Placental epithelial cell (primary cell): ENCODE data around the gene PARD6G.

DNA sequence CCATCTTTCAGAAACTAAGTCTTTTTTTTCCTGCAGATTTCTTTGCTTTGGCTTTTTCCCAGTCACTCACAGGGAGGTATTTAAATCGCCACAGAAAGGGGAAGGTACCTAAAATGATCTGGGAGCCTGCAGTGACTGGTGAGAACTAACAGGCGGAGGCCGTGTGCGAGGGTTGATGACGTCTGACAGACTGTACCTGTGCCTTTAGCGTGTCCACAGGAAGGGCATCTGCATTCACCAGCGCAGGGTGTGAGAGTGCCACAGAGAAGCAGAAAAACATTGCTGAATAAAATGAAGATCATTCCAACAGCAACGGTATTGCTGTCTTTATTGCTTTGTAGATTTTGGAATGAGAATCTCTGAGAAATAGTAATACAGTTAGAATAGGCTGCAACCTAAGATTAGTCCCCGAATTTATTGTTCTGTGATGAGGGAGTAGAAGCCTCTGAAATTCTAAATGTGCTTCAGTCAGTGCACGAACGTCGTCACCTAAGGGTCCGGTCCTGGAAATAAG, 5.7 kb downstream of the CTDP1 start:
- CAGE, long polyA plus RNA: no peak

DNA sequence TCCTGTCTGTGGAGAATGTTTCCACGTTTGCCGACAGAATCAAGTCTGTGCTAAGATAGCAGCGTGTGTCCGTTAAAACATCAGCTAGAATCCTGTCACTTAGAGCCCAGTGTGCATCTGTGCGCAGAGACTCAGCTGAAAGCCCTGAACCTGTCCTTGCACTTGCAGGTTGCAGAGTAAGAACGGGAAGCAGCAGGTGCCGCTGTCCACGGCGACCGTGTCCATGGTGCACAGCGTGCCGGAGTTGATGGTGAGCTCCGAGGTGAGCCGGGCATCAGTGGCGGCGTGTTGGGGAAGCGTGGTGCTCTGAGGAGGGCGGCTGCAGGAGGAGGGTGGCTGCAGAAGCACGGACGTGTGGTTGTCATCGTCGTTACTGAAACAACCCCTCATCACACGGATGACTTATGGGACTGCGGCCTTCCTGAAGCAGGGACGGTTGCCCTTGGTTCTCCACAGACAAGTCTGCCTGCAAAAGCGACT, 16.2 kb downstream of the CTDP1 start:
- CAGE, long polyA plus RNA: no peak

GRCh38 chr18:79735110-79735617, 55.6 kb downstream of the CTDP1 start:
- CAGE, long polyA plus RNA: no peak

DNA sequence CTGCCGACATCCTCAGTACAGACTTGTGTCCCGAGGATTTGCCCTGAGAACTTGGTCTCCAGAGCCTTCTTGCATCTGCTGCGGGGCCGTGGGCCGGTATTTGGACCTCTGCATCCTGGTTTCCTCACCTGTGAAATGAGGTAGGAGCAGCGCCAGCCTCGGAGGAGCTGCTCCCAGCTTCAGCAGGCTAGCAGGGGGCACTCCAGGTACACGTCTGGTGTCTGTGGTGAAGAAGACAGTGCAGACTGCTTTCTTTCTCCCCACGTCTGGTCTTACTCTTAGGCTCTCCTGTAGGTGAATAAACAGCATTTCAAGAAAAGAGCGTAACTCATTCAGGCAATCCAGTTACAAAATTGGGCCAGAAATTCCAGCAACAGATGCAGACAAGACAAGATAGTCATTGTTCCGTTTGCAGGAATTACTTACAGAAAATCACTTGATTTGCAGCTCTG, 58.7 kb downstream of the CTDP1 start:
- CAGE, long polyA plus RNA: no peak

DNA sequence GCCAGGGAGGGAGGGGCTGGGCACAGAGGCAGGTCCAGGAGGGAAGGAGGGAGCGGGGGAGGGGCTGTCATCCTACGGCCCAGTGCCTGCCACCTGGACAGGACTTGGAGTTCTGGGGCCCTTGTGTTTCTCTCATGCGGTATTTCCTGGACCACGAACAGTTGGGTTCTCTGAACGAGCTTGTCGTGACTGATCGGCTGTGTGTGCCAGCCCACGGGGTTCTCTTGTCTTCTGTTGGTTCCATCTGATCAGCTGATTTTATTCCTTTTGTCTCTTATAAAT, 46.5 kb upstream of the KCNG2 start:
- CAGE, long polyA plus RNA: no peak

GRCh38 chr18:79856127-79856473, 58.4 kb downstream of the KCNG2 start:
- CAGE, long polyA plus RNA: no peak

GRCh38 chr18:79856598-79856945, 58.8 kb downstream of the KCNG2 start:
- CAGE, long polyA plus RNA: no peak

- CAGE, long polyA plus RNA: no peak
Observed at GRCh38 chr18:79937877-79938663, 13.4 kb downstream of the SLC66A2 start.

DNA sequence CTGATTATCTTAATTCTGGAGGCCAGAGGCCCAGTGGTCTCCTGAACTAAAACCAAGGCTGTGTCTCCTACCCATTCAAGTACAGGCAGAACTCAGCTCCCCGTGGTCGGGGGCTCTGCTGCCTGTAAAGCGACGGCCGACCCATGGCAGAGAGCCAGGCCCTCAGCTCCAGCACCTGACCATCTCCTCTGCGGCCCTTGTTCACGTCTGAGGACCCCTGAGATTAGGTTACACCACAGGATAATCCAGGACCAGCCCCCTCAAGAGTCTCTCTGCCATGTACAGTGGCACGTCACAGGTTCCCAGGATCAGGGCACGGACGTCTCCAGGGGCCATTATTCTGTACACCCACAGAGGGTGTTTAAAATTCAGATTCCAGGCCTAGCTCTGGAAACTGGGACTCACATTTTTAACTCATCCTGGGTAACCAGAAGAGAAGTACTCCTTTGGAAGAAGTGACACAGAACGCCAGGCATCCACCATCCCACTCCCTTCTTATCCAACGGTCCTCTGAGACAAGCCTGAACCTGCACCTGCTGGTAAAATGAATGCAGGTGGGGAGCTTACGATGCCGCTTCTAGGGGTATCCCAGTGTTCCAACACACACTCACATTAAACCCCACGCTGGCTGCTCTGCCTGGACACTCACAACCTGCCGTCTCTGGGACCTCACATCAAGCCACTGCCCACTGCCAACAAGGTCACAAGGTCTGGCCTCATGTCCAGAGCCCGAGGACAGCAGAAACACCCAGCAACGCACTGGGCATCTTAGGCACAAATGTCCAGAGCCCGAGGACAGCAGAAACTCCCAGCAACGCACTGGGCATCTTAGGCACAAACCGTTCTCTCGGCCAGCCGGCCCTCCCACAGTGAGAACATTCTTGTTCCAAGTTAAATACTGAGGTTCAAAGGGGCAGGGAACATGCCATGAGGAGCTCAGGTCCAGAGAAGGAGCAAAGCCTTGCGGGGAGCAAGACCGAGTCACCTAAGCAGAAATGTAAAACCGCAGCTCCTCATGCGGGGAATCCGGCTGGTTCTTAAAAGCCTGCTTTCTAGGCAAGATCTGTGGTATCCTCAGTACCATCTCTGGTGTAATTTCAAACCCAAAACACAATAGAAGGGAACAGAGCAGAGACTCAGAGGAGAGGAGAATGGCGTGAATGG, 10.0 kb downstream of the SLC66A2 start:
- CAGE, long polyA plus RNA: no peak

- CAGE, long polyA plus RNA: no peak
Observed at GRCh38 chr18:79950570-79951213, 761 bp downstream of the SLC66A2 start.

DNA sequence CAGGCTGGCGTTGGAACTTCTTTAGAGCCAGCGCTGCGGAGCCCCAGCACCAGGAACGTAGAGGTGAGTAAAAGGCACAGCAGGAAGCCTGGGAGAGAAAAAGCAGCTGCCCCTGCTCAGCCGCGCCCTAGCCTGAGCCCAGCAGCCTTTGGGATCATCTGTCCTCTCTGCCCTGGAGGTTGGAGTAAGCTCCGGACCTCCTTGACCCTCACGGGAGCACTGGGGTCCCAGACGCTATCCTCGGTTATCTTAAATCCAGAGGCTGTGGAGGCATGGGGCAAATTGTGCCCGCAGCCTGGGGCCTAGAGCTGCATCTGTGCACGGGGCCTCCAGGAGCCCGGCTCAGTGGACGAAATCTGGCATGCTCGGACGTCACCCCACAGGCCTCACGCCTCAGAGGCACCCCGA, 1.6 kb upstream of the SLC66A2 start:
- CAGE, long polyA plus RNA: no peak

DNA sequence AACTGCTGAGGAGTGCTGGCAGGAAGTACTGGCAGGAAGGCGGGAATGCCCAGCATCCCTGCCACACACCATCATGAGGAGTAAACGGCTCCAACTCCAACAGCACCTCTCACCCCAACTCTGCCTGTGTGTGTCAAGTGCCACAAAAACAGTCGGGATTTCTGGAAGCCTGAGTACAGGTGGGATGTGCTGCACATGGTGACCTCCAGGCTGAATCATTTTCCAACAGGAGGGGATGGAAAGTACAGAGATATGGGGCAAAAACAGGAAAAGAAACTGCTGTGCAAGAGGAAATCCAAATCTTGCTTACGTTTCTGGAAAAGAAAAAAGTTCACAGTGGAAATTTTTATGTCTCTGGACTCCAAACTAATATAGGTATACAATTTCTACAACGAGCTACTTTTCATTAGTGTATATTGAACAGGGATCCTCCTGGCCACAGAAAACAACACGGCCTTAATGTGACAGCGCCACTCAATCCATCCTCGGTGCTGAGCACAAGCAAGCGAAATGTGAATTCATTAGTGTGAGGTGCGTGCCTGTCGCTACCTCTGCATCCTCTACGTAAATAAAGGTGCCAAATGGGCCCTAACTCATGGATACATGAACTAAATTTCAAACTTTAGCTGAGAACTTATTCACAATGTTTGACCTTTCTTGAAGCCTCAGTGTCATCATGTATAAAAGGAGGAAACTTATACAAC, 53.4 kb downstream of the PARD6G start:
- CAGE, long polyA plus RNA: no peak

DNA sequence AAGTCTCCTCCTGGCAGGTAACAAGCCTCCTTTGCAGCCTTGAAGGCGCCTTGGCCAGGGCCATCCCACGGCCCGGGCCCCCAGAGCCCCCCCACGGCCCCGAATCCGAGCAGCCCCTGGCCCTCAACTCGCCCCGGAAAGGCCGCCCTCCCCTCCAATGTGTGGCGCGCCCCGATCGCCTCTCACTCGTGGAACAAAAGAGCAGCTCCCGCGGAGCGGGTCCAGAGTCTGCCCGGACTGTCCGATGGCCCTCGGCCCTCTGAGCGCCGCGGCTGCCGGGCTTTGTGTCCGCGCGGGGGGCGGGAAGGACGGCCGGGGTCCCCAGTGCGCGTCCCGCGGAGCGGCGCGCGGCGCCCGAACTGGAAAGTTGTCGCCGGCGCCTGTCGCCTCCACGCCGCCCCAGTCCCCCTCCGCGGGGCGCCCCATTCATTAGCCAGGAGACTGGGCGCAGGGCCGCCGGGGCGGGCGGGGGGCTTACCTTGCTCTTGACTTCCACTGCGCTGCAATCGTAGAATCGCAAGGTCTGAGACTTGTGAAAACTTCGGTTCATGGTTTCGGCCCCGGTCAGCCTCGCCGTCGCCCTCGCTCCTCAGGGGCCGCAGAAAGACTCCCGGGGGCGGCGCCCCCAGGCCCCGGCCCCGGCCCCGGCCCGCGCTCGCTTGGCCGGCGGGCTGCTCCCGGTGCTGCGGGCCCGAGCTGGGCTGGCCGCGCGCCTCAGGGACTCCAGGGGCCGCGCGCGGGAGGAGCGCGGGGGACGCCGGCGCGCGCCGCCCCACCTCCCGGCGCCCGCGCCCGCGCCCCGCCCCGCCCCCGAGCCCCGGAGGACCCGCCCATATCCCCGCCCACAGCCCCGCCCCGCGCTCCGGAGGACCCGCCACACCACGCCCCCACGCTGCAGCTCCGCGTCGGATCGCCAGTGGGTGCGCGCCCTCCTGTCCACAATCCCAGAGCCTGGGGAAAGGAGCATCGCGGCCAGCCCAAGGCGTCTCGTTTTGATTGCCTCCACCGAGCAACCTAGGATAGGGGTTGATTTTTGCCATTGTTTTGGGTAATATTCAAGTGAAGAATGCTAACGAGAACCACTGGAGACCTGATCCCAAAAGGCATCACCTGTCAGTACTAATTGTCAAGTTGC, at the start of gene PARD6G:
TSS of gene PARD6G (minus strand) at position 716 of the 1,135 bp plus-strand sequence.
- CAGE, long polyA plus RNA: no peak